H9 (cell line): ENCODE data around the genes OR11H12, OR4K2, OR4K15, TTC5, RNASE12 and RNASE2.

- PRO-cap: no peak
Measured at GRCh38 chr14:18600866-18601246, at the start of gene OR11H12. Gene OR11H12, plus strand, starts transcription at chr14:18601117.

GRCh38 chr14:19874957-19875420, at the start of gene OR4K2:
Gene OR4K2, plus strand, starts transcription at chr14:19875142.
- PRO-cap: no peak

DNA sequence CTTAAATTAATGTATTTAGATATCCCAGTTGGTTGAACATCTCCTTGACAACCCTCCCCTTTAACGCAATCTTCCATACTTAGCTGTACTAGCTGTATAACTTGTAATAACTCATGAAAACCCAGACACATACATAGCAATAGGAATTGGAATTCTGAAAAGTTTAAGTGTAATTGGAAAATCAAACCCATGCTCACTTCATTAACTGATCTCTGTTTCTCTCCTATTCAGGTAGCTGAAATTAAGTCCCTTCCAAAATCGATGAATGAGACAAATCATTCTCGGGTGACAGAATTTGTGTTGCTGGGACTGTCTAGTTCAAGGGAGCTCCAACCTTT, at the start of gene OR4K15:
Gene OR4K15 (plus strand): TSS at position 262 of the 338 bp plus-strand sequence.
- PRO-cap: no peak

DNA sequence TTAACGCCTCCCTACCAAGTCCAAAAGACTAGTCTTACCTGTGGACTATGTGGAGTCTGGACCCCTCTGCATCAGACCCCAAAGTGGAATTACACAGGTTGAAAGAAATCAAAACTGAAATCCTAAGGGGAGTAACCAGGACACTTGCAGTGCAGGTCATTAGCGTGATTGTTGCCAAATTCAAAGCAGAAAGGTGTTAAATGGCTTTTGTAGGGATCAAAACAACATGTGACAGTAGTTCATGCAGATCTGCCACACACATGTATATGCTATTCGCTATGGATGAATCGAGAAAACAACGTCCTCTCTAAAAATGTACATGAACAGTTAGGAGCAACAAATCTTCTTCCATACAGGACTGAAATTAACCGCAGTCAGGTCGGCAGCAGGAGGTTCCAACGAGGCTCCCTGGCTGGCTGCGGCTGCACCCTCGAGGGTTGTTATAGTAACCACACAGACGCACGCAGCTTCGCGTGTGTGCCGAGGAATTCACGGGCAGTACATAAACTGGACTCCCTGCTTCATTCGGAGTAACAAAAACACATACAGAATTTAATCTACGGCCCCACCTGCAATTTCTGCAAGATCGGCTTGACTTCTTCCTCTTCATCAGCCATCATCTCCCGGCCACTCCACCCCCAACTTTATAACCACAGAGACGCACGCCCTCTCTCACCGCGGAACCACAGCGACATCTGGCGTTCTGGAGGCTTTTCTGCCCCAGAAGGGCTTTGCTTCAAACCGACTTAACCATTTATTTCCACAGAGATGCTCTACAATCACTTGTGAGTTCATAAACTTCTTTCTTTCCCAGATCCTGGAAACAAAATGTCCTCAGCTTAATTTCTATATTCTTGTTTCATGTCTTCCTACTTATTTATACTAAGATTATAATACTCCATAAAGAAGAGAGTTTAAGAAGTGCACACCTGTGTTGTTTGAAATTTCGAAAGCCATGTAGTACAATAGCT, at the start of gene TTC5:
Gene TTC5 (minus strand): TSS at position 634 of the 971 bp plus-strand sequence.
- PRO-cap: unidirectional peak, minus-strand start at position 634 of the sequence

DNA sequence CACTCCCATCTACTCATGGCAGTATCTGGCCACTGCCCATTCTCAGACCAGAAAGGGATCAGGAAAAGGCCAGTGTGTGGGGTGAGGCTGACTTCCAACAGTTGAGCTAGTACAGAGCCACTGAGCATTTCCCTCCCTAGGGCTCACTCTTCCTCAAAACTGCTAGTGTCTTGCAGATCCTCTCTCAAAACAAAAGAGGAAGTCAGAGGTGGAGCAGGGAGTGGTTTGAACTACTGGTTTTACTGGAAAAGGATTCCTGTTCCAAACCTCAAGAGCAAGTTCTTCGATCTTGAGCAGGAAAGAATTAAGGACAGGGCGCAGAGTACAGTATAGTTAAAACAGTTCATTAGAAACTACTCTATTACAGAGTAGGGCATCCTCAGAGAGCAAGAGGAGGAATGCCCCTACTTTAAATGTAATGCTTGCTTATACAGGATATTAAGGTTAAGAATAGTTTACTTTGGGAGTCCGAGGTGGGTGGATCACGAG, 24.5 kb downstream of the PNP start:
- PRO-cap: no peak

DNA sequence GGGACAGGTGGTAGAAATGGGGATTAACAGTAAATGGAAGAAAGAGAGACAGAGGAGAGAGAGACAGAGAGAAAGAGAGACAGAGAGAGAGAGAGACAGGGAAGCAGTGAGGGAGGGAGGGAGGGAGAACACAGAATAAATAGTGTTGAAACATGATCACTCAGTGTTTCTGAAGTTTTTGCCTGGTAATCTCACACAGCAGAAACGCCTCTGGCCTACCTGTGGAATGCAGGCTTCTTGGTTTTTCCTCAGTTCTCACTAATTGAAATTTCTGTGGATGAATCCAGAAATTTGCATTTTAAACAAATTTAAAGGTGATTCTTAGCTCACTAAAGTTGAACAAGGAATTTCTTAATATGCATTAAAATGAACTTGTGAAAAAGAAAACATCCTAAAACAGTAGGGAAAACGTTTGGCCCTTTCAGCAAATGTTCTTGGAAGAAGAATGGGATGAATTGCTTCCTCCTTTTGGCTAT, 31.8 kb downstream of the RNASE12 start:
- PRO-cap: unidirectional peak, plus-strand start at position 201 of the sequence

DNA sequence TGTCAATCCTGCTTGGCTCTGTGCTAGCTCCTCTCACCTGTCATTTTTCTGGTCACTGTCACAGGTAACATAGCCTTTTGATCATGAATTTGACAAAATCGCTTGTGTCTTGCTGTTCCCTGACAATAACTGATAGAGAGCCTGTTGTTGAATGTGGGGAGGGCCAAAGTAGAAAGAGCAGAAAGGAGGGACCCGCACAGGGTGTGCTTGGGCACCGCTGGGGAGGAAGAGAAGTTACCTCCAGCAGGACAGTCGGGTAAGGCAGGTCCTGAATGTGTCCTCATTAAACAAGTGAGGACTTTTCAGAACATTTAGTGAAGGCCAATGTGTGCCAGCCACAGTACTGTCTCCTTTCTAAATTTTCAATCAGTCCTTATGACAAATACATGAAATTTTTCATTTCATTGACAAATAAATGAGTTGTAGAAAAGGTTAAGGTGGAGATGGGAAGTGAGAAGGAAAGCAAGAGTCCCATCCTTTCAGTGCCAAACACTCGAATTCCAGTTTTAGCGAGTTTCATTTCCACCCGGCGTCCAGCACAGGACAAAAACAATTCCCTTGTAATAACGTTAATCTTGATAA, at the start of gene RNASE12:
Gene RNASE12 (minus strand): TSS at position 155 of the 582 bp plus-strand sequence.
- PRO-cap: no peak

- PRO-cap: no peak
Measured at GRCh38 chr14:20622902-20623190, 18.6 kb downstream of the OR6S1 start.

GRCh38 chr14:20680042-20680418, 4.3 kb upstream of the RNASE4 start:
- PRO-cap: no peak

- PRO-cap: bidirectional peak, plus-strand start at chr14:20707072, minus-strand start at chr14:20706752
Measured at GRCh38 chr14:20706586-20707442, 18.2 kb downstream of the ANG start.

DNA sequence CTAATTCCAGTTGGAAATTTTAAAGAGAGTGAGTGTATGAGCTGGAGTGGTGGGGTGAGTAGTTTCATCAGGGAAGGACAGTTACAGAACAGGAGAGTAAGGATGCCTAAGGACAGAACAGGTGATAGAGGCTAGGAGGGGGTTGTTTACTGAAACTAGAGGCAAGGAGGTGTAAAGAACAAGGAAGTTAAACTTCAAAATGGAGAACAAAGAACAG, 26.7 kb downstream of the ANG start:
- PRO-cap: no peak

GRCh38 chr14:20719589-20720294, 25.9 kb upstream of the EDDM3A start:
- PRO-cap: no peak

DNA sequence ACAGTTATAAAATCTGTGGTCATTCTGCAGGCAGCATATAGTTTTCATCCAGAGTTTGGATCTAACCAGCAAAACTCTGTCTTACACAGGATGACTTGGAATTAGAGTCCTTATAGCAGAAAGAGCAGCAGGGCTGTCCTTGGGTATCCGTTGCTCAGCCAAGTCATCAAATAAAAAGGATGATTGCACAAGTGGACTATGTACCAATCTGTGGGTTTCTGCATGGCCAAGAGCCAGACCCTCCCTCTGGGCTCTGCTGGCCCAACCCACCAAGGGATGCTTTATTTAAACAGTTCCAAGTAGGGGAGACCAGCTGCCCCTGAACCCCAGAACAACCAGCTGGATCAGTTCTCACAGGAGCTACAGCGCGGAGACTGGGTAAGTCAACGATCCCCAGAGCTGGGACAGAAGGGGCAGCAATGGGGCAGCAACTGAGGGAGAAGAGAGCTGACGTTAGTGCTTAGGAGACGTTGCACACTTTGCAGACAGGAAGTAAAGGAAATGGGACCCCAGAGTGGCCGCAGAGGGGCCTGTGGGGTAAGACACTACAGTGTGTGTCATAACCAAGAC, at the start of gene RNASE2:
Gene RNASE2 (plus strand): TSS at position 329 of the 570 bp plus-strand sequence.
- PRO-cap: no peak

- PRO-cap: no peak
Measured at GRCh38 chr14:21020802-21021656, 3.8 kb downstream of the NDRG2 start.

DNA sequence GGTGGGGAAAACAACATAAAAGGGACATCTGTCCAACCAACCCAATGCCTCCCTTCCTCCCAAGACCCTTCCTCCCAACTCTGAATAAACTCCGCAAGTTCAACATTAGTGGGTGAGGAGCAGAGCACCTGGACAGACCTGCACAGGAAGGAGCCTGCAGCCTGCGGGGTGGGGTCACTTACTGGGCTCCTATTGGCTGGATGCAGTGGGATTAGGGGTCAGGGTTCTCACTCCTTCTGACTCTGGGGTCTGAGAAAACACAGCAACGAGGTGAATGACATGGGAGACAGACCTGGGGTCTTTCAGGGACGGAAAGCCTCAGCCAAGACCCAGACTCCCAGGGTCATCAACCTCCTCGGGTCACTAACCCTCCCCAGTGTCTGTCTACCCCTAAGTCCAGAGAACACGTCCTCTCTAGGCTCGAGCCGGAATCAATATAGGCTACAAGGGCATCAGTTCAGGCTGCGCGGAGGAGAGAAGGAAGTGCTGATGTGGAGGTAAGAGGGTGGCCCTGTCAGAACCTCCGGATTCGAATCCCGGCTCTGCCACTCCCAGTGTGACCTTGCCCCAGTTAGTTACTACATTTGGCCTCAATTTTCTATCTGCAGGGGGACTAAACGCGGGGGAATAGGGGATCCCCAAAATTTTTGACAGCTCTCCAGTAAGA, 880 bp downstream of the NDRG2 start:
- PRO-cap: no peak

DNA sequence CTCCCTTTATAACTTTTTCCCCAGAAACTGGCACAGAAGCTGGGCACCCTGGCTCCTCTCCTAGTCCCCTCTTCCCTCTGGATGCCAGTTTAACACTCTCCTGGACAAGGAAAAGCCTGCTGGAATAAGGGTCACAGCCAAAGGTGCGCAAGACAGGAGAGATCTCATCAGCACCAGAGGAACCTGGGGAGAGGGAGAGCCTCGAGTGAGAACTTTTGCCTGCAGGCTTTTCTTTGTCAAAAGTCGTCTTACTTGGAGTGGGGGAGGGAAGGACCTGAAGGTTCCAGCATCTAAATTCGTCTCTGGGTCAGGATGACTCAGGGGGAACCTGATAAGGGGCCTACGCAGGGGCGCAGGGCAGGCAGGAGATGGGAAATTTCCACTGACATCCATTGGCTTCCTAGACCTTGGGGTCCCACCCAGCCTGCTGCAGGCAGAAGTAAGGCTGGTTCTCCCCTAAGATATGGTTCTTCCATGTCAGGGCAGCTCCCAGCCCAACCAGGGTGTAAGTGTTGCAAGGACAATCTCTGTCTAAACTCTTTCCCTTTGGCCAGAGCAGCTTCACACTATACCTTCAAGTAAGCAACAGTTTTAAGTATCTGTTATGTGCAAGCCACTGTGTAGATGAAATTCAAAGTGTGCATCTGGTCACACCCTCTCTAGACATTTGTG, 2.0 kb upstream of the NDRG2 start:
- PRO-cap: no peak

DNA sequence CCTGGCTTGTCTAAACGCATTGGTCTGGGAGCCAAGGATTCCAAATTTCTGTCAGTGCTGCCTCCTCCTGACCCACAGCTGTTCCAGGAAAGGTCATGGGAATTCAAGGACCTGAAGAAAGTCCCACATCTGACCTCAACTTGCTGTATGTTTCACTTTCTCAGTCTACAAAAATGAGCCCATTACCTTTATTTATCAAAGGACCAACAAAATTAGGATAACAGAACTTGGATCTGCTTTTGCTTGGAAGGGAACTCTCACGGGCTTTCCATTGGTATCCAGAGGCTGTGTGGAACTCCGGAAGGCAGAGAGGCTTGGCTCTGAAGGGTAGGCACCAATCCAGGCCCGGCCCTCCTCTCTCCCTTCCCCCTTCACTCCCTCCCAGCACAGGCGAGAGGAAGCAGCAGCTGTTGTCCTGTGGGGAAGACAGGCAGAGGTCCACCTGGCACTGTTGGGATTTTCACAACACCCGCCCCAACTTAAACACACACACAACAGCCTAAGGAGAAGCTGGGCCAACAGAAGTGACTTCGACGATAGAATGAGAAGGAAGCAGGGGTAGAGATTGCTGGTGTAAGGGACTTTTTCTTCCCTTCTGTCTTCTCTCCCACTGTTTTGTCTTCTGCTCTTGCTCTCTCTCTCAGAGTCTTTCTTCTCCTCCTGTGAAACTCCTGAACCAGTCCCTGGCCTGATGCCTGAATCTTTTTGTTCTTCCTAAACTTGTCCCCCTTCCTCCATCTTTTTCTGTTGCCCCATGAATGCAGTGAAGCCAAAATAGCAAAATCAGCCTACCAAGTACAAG, 3.2 kb upstream of the RNASE7 start:
- PRO-cap: no peak

GRCh38 chr14:21043373-21043913, 1.3 kb downstream of the RNASE7 start:
- PRO-cap: no peak

GRCh38 chr14:21060565-21061144, 3.0 kb downstream of the RNASE8 start:
- PRO-cap: no peak

DNA sequence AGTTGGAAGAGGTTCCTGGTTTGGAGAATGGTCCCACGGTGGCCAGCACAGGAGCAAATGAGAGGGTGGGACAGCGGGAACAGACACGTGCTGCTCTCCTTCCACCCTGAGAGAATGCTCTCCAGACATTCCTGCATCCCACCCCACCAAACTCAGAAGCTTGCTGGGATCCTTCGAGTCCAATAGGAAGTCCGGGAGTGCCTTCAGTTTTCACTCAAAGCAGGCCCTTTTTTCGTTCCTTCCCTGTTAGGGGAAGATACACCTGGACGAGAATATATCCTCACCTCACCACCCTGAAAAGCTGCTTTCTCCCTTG, 2.2 kb downstream of the TMEM253 start:
- PRO-cap: bidirectional peak, plus-strand start at position 128 of the sequence, minus-strand start at position 116 of the sequence